Cerebral cortex (tissue), 2 donors: ENCODE measurements around a stretch of chr1.

DNA sequence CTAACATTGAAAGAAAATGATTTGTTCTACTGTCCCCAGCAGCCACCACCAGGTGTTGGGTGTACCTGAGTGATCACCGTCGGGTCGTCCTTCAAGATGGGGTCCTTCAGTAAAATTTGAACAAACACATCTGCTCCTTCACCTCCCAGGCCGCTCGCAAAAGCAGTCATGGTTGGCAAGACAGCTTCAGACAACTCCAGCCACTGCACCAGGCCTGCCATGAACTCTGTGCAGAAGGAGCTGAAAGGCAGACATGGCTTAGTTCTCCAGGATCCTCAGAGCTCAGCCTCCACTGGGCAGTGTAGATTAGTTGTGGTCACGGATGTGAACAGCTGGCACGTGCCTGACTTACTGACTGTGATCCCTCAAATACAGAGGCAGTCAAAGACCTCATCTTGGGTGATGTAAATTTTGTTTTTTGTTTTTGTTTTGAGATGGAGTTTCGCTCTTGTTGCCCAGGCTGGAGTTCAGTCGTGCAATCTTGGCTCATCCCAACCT lies 28.4 kb downstream of the TMCO4 start:
- PRO-cap, 2 experiments, result no peak in any of the 2 experiments

GRCh38 chr1:19800365-19800640 lies 587 bp upstream of the TMCO4 start:
- PRO-cap, 2 experiments, result no peak in any of the 2 experiments

DNA sequence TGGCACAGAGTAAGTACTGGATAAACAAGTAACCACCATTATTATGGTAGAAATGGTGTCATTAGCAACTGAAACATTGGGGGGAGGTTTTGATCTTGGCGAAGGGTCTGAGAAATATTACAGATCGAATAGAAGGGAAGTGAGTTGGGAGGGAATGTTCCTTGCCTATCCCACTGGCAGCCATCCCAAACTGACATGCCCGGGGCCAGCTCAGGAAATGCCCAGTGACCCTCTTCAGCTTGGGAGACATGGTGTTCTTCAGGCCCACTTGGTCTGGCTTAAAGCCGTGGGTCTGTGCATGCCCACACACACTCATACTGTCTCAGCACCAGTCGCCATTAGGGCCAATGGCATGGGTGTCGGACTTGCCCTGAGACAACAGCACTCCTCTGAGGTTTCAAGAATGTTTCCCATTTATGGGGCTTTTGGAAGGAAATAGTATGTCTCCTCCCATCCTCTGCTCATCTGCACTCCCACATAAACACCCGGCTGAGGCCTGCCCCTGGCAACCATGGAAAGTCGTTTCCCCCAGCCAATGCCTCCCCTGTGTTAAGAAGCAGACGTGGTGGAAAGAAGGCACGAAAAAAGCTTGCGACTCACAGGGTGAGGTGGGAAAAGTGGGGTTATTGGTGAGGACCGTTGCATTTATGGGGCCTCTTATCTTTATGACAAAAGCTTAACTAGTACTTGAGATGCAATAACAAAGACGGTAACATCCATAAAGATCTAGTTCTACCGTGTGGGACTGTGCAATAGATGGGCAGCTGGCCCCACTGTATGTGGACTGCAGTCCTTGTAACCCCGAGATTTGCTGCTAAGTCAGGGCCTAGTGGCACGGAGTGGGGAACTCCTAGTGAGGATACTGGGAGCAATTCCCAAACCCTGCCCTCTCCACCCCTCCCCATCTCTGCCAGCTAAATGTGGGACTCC lies 2.0 kb downstream of the RNF186 start:
- PRO-cap, 2 experiments, result no peak in any of the 2 experiments

DNA sequence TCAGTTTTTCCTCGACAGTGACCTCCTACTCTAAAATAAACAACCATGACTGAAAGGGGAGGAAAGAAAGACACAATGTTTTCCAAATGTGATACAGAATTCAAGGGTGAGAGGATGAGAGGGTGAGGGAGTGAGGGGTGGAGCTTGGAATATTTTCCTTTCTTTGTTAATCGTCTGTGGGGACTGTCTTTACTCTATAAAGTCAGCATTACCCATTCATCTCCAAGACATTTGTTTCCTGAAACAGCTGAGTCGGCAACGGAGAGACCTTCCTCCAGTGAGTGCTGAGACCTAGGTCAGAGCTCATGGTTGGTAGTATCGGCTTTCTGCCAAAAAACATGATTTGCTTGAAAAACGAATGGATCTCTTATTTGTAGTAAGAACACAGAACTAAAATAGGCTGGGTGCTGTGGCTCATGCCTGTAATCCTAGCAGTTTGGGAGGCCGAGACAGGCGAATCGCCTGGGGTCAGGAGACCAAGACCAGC lies 30.1 kb upstream of the RNF186 start:
- PRO-cap, 2 experiments, result no peak in any of the 2 experiments

DNA sequence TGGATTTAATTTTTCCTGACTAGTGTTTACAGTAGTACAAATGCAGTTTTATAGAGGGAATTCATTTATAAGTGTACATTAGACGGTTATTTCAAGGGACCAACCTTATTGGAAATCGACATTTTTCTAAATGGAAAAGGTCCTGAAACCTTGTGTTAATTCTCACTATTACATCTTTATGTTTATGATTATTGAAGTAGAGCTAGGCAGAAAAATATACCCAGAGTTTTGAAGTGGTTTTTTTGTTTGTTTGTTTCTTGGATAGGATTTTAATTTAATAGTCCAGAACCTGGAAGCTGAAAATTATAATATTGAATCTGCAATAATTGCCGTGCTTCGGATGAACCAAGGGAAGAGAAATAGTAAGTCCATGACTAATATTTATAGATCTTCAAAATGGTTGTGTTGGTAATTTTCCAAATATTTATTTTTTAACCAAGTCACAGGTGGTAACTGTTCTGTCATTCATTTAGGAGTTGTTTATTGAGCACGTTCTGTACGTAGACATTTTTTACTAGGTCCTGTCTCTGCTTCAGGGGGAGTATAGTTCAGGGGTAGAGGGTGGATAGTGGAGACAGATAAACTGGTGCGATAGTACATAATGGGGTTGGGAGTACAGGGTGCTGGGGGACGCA lies 18.7 kb downstream of the PLA2G2E start:
- PRO-cap, 2 experiments, result no peak in any of the 2 experiments

GRCh38 chr1:19977923-19978195 lies 1.6 kb downstream of the PLA2G2A start:
- PRO-cap, 2 experiments, result no peak in any of the 2 experiments

GRCh38 chr1:20166064-20166432 lies 19.8 kb upstream of the UBXN10 start:
- PRO-cap, 2 experiments, result peak in 1 of 2 experiments; most common minus-strand start chr1:20166221 (in 1)

GRCh38 chr1:20174909-20175341 lies 11.0 kb upstream of the UBXN10 start:
- PRO-cap, 2 experiments, result no peak in any of the 2 experiments

- PRO-cap, 2 experiments, result no peak in any of the 2 experiments
Measured at GRCh38 chr1:20211508-20212062, 25.3 kb upstream of the PLA2G2C start.

DNA sequence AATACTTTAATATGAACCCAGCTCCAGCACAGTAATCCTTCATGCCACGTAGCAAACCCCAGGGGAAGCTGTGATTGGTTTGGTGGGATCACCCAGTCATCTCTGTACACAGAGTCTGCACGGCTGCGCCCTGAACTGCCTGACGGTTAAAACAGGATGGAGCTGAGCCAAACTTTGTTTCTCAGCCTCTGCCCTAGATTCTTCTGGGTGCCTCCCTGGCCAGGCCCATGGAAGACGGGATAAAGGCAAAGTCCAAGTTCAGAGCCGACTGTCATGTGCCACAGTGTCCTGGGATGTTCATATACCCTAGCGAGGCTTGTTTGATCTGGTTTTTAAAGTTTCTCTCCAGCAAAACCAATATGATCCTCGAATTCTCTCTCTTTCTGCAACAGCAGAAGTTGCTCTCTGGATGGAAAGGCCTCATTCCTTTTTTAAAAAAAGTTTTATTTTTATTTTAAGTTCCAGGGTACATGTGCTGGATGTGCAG lies 40.0 kb upstream of the VWA5B1 start:
- PRO-cap, 2 experiments, result no peak in any of the 2 experiments

GRCh38 chr1:20350113-20350312 lies 59.3 kb downstream of the VWA5B1 start:
- PRO-cap, 2 experiments, result no peak in any of the 2 experiments

DNA sequence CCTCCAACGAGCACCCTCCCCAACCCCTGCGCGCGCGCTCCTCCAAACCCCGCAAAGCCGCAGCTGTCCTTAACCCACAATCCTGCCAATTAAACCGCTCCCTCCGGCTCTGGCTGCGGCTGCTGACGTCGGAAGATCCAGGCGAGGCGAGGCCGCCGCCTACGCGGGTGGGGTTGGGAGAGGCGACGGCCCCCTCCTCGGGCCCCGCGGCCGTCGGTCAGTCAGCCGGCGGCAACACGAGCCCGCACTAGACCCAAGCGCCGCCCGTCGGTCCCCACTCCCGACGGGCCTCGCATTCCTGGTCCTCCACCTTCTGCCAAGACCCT lies 75.3 kb downstream of the VWA5B1 start:
- PRO-cap, 2 experiments, result no peak in any of the 2 experiments

DNA sequence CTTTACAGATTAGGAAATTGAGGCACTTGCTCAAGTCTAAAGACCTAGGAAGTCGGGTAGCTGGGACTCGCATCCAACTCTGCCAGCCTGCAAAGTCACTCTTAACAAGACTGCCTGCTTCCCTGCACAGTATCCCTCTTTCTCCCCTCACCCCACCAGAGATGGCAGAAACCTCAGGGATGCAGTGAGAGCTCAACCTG lies 4.1 kb downstream of the CAMK2N1 start:
- PRO-cap, 2 experiments, result no peak in any of the 2 experiments

GRCh38 chr1:20493810-20494932 lies 8.2 kb upstream of the CAMK2N1 start:
- PRO-cap, 2 experiments, result no peak in any of the 2 experiments

DNA sequence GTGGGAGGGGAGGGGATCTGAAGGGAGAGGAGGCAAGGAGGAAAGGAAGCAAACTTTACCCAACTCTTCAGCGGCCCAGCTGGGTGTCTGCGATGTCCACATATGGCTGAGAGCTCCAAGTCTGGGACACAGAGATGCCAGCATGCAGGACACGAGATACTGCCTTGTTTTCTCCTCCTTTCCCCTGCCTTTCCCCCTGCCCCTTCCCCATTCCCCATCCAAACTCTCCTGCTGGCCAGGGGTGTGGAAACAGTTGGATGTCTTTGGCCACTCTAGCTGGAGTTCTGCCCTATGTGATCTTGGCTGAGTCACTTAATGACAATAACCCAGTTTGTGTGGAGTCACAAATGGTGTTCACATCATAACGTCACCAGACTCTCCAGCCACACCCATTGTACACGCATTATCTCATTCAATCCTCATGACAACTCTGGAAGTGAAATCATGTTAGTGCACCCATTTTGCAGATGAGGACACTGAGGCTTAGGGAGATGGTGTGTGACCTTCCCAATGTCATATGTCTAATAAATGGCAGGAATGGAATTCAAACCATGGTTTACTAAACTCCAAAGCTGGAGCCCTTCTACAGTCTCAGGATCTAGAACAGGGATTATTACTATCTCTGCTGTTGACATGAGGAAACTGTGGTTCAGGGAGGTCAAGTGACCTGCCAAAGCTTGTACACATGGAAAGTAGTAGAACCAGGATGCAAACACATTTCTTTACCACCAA lies 1.3 kb upstream of the CDA start:
- PRO-cap, 2 experiments, result no peak in any of the 2 experiments

GRCh38 chr1:20648344-20648951 lies 12.7 kb downstream of the DDOST start:
- PRO-cap, 2 experiments, result no peak in any of the 2 experiments

DNA sequence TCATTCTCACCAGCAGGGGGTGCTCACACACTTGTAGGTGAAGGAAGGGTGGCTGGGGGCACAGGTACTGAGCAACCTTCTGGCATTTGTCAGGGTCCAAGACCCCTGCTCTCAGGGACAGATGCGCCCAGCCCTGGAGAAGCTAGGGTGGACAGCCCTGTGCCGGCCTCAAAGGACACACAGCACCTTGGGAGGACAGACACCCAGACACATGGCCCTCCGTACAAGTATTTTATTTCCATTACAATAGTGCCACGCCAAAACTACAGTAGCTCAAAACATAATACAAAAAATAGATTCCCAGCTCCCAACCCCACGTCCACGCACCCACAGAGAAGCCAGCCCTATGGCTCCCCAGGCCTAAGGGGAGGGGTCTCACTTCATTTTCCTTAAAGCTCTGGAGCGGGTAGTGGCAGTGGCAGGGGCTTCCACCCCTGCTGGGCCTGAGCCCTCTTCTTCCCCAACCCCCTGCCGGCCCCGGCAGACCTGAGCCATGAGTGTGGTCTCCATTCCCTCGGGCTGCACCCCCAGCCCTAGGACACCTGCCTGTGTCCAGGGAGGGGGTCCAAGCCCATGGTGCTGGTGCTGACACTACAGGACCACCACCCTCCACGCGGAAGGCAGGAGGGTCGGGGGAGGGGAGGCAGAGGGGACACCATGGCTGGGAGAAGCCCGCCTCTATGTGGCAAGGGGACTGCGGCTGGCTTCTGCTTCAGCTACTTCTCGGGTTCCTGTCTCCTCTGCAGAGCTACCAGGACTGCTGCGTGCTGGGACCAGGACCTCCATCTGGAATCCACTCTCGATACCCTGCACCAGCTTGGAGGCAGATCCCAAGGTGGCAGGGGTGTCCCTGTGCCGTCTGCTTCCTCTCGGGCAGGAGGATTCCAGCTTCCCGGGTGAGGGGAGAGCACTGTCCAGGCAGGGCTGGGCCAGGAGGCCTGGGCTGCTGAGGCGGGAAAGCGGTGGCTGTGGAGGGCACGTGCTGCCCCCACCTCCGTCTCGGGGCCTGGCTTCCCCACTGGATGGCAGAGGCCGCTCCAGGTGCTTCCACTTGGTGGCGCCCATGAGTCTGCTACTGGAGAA lies 40.7 kb upstream of the EIF4G3 start:
- PRO-cap, 2 experiments, result no peak in any of the 2 experiments

DNA sequence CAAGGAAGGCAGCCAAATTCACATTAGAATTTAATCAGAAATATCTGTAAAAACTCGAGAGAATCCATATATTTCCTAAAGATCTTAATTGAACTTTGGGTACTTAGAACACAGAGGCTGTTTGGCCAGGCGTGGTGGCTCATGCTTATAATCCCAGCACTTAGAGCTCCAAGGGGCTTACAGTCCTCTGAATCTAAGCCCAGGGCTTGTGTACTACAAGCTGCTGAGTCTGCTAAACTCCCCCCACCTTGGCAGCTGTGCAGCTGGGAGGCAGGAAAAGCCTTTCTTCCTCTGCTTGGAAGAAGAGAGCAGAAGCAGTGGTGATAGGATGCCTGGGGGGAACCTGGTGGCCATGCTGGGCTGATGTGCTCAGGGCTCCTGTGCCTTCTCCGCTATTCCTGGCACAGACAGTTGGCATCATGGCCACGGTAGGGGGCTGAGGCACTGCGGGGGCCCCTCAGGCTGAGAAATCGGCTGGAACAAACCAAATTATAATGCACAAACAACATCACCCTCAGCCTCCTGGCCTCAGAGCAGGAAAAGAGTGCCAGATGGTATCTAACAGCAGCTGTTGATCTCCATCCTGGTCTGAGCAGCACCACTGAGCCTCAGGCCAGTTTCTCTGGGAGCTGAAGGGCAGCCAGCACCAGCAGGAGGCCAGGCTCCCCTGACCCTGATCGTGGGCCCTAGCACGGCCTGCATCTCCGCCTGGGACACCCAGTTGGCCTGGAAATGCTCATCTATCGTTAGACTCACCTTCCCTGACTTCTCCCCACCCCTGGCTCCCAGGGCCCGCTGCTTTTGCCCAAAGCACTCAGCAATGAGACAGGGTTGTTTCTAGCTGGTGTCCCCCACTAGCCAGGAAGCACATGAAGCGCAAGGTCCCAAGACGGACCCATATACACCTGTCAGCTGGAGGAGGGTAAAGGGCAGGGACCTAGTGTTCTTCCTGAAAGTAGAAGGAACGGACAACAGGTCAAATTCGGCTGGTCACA lies 35.8 kb downstream of the ECE1 start:
- PRO-cap, 2 experiments, result no peak in any of the 2 experiments

GRCh38 chr1:21288089-21288740 lies 2.0 kb downstream of the ECE1 start:
- PRO-cap, 2 experiments, result no peak in any of the 2 experiments

- PRO-cap, 2 experiments, result no peak in any of the 2 experiments
Measured at GRCh38 chr1:21298694-21299456, 8.6 kb upstream of the ECE1 start.